Measurements from ENCODE around the gene HTR1F.

- CAGE, long polyA plus RNA, result no peak
- RRBS, result no CpG with 5 or more reads among the region's 5 CpGs
Observed at GRCh38 chr3:72998547-72999205, 2.1 kb downstream of the PPP4R2 start.

GRCh38 chr3:73008090-73008809 is 11.6 kb downstream of the PPP4R2 start:
- CAGE, long polyA plus RNA, result no peak
- RRBS, result no CpG with 5 or more reads among the region's 7 CpGs

DNA sequence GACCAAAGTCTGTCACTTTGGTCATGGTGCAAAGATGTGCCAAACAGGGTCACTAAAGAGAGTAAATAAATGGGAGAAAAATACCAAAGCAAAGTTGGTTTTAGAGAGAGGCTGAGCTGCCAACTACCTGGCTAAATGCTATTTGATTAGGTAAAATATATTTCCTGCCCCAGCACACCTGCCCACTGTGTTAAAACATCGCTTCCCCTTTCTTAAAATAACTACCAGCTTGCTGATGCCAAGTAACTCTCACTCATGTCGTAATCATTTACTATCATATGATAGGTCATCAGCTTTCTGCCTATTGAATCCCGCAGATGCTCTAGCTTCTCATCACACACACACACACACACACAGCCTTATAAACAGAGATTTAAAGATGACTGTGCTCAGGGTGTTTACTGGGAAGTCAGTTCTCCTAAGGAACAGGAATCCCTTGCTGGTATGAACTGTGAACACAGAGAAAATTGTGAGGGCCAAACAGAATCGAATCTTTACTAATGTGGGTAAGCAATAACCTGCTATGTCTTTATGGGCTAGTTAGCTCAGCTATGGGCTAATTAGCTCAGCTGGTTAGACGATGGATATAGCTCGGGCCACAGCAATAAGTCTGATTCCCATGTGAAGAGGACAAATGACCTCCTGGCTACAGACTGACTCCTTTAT is 173.1 kb downstream of the PDZRN3 start:
- CAGE, long polyA plus RNA, result no peak
- RRBS, result no CpG with 5 or more reads among the region's 6 CpGs

DNA sequence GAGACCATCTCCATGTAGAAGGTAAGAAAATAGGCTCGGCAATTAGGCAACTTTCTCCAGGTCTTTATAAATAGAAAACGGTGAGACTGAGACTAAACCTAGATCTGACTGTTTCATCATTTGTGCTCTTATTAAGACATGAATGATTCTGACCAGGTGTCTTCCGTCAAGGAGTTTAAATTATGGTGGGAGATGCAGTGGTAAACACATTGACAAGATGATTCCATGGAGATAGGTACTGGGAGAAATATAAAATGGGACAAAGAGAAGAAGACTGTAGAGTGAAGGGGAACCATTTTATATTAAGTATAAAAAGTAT is 155.1 kb upstream of the PDZRN3 start:
- CAGE, long polyA plus RNA, result no peak
- RRBS, result no CpG with 5 or more reads among the region's 3 CpGs

- CAGE, long polyA plus RNA, result no peak
- RRBS, result no CpG with 5 or more reads among the region's 4 CpGs
Observed at GRCh38 chr3:73827509-73828142, 202.9 kb upstream of the PDZRN3 start.

- CAGE, long polyA plus RNA, result no peak
- RRBS, result no CpG with 5 or more reads among the region's 21 CpGs
Observed at GRCh38 chr3:74613521-74614212, 792 bp downstream of the CNTN3 start.

DNA sequence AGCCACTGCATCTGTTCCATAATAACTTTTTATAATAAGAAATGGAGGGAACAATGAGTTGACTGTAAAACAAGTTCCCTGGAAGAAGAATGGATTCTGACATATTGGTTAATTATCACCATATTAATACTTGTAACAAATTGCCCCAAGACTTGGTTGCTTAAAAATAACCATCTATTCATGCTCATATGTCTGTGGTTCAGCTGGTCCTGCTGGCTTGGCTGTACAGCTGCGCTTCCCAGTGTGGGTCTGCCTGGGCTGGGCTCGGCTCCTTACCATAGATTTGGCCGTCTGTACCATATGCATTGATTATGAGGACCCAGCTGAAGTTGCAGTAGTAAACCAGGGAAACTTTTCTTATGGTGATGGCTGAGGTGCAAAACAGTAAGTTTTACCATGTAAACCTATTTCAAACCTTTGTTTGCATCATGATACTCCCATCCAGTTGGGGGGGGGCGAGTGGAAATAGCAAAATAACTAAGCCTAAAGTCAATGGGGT is 15.3 kb upstream of the CNTN3 start:
- CAGE, long polyA plus RNA, result no peak
- RRBS, result no CpG with 5 or more reads among the region's 4 CpGs

DNA sequence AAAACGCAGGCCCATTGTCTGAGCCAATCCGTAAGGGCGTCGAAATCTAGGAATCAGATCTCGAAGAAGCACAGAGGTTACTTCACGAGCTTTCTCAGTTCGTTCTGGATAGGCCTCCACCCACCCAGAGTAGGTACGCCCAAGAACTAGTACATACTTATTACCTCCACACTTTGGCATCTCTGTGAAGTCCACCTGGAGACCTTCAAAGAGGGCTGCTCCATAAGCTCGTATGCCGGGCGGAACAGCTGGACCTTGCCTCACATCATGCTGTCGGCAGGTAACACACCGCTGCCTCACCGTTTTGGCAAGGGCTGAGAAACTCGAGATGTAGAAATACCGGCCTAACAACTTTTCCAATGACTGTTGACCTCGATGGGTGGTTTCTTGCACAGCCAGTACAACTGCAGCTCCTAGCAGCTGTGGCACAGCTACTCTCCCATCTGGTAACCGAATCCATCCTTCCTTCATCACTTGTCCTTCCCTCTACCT is 302.1 kb upstream of the FRG2C start:
- CAGE, long polyA plus RNA, result no peak
- RRBS, result no CpG with 5 or more reads among the region's 18 CpGs

DNA sequence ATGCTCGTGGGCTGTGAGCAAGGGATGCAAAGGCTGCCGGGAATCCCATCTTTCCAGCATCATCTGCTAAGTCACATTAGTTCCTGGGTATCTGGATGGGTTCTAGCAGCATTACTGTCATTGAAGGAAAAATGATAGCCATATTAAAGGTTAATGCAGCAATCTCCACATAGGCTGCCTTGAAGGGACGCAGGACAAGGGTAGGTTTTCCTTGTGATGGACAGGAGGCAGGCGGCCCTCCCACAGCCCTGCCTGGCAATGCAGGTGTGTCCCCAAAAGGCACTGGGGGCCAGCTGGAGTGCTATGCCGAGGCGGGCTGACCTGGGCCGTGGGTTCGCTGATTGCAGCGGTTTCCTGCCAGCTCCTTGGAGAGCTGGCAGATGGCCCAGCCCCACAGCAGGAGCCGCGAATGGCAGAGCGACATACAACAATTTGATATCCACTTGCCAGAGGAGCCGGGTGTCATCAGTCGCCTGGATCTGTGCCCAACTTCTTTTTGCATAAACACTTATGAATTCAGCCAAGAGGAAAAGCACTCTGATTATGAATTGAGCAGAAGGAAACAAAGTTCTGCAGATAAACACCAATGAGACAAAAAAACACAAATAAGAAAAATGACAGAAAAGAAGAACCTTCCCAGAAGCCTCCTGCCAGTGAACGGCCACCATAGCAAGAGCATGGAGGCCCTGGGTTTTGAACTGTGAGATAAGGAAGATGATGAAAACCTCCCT is 210.8 kb upstream of the FRG2C start:
- CAGE, long polyA plus RNA, result no peak
- RRBS, result no CpG with 5 or more reads among the region's 15 CpGs

- CAGE, long polyA plus RNA, result no peak
- RRBS, result no CpG with 5 or more reads among the region's 17 CpGs
Observed at GRCh38 chr3:76310365-76311393, 525.3 kb upstream of the ZNF717 start.

DNA sequence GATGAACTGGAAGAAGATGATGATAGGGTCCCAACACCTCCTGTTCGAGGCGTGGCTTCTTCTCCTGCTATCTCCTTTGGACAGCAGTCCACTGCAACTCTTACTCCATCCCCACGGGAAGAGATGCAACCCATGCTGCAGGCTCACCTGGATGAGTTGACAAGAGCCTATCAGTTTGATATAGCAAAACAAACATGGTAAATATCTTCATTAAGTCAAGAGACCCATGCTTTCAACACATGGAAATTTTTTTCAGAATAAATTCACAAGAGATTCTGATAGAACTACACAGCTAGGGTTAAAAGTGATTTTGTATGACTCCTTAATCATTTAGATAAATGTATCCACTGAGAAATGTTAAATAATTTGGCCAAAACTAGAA is 577.7 kb downstream of the ROBO2 start:
- CAGE, long polyA plus RNA, result no peak
- RRBS, result no CpG with 5 or more reads among the region's 3 CpGs

DNA sequence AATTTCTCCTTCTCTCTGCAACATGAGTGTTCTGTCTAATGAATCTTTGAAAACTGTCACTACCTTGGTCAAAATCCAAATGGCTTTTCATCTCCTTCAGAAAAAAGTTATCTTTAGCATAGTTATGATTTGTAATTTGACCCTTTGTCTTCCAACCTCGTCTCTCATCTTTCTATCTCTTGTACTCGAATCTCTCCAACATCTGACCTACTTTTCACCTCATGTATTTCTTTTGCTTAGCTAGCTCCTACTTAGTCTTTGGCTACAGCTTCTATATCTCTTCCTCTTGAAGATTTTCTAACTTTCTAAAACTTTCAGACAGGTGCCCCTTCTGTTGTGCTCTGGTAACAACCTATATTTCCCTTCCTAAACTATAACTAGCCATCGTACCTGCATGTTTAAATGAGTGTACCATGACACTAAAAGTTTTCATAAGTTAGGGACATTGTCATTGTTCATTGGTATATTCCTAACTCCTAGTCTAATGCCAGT is 971.0 kb downstream of the ROBO1 start:
- CAGE, long polyA plus RNA, result no peak
- RRBS, result no CpG with 5 or more reads among the region's 3 CpGs

- CAGE, long polyA plus RNA, result no peak
- RRBS, result no CpG with 5 or more reads among the region's 8 CpGs
Observed at GRCh38 chr3:80771080-80771757, 990.2 kb downstream of the GBE1 start.

- CAGE, long polyA plus RNA, result no peak
- RRBS, result no CpG with 5 or more reads among the region's 2 CpGs
Observed at GRCh38 chr3:81547679-81548153, 213.7 kb downstream of the GBE1 start.

GRCh38 chr3:82354079-82354668 is 592.7 kb upstream of the GBE1 start:
- CAGE, long polyA plus RNA, result no peak
- RRBS, result no CpG with 5 or more reads among the region's 4 CpGs

DNA sequence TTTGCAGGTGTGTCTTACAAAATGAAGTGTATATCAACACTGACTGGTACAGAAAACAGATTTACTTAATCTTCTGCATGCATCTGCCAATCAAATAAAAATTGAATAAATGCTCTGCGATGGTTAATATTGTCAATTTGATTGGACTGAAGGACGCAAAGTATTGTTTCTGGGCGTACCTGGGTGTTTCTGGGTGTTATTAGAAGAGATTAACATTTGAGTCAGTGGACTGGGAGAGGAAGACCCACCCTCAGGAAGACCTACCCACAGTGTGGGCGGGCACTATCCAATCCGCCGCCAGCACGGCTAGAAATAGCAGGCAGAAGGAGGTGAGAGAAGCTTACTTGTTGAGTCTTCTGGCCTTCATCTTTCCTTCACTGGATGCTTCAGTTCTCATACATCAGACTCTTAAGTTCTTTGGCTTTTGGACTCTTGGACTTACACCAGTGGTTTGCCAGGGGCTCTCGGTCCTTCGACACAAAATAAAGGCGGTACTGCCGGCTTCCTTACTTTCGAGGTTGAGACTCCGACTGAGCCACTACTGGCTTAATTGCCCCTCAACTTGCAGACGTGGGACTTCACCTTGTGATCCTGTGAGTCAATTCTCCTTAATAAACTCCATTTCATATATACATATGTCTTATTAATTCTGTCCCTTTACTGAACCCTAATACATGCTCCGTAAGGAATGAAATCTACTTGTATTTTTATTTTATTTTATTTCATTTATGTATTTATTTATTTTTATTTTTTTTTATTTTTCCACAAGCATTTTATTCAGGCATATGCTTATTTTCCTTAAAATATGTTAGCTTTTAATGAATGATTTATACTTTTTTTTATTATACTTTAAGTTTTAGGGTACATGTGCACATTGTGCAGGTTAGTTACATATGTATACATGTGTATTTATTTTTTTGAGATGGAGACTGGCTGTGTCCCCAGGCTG is 654.5 kb upstream of the CADM2 start:
- CAGE, long polyA plus RNA, result no peak
- RRBS, result no CpG with 5 or more reads among the region's 15 CpGs

DNA sequence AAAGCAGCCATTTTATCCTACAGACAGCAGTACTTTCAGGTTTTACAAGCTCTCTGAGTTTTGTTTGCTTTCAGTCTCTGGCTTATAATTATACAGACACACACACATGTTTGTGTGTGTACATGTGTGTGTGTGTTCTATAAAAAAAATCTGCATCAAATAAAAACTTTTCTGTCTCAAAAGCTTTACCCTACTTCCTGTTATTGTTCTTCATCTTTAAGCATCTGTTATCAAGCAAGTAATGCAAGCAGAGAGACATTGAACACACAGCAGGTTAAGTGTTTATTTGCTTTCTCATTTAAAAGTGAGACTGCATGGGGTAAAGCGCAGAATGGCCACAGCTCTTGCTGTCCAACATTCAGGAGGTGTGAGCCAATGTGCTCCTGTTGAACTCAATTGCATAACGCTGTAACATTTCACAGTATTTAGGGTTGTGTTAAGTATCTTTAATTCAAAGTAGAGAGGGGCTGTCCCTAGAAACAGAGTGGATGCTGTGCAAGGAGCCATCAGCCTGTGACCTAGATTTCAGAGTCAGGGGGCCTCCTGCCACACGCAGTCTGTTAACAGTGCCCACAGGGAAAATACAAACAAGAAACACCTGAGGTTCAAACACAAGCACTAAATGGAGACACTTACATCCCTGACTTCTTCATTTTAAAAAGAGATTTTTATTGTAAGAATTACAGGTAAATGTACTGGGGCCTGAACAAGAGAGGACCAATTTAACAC is 815.3 kb downstream of the VGLL3 start:
- CAGE, long polyA plus RNA, result no peak
- RRBS, result no CpG with 5 or more reads among the region's 3 CpGs

- CAGE, long polyA plus RNA, result no peak
- RRBS, result 0% methylated on average over 3 of the region's 22 CpGs
Observed at GRCh38 chr3:87226593-87226962, 531 bp upstream of the CHMP2B start.

DNA sequence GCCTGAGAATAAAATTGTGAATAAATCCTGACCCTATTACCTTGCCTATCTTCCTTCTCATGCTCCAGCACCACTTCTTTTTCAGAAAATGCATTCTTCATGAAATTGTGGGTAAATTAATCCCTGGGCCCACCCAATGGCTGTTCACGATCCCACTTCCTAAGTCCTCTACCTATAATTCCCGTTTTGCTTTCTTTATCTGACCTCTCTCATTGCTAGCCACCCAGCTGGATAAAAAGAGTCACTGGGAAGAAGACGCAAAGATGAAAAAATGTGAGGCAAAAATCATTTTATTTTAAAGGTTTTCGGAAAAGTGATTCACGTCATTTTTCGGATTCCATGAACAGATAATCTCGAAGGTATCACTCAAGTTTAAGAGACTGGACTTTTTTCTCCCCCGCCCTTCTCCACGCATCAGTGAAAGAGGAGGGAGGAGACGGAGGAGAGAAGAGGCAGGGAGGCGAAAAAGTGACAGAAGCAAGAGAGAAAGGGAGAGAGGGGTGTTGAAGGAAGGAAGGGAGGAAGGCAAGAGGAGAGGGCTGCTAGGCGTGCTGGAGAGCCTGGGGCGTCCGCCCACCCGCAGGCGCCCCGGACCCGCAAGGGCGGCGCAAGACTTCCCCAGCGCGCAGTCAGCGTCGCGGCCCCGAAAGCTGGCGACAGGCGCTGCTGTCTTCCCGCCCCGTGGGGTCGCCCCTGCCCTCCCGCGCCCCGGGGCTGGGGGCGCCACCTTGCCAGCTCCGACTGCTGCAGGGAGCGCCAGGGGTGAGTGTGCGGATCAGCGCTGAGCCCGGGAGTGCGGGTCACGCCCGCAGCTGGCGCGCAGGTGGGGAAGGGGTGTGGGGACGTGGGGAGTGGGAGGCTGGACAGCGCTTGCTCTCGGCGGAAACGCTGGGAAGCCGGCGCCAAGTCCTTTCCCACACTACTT is at the start of gene HTR1F:
TSS of gene HTR1F (plus strand) at position 626 of the 925 bp plus-strand sequence.
- CAGE, long polyA plus RNA, result no peak
- RRBS, result 2% methylated on average over 7 of the region's 52 CpGs

- CAGE, long polyA plus RNA, result no peak
- RRBS, result no CpG with 5 or more reads among the region's 3 CpGs
Observed at GRCh38 chr3:88099326-88099872, 40.3 kb downstream of the ZNF654 start.